ENCODE measurements around the genes UPF3B, RHOXF2B, ATP1B4, CT47A4 and CT47A2.

- PRO-cap: no peak
These were observed 4.7 kb upstream of the SOWAHD start for GRCh38 chrX:119753616-119754205.

GRCh38 chrX:119759100-119759264, 594 bp downstream of the SOWAHD start:
- PRO-cap: no peak

DNA sequence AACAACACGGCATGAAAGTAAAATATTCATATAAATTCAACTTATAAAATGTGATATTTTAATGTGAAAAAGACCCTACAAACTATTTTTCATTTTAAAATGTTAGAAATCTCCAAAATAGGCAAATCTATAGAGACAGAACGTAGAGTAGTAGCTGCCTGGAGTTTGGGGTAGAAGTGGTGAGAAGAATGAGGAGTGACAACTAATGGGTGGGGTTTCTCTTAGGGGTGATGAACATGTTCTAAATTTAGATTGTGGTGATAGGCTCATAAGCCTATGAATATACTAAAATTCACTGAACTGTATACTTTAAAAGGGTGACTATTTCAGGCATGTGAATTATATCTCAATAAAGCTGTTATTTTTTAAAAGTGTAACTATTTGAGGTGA, 7.3 kb downstream of the UPF3B start:
- PRO-cap: unidirectional peak, plus-strand start at position 175 of the sequence

DNA sequence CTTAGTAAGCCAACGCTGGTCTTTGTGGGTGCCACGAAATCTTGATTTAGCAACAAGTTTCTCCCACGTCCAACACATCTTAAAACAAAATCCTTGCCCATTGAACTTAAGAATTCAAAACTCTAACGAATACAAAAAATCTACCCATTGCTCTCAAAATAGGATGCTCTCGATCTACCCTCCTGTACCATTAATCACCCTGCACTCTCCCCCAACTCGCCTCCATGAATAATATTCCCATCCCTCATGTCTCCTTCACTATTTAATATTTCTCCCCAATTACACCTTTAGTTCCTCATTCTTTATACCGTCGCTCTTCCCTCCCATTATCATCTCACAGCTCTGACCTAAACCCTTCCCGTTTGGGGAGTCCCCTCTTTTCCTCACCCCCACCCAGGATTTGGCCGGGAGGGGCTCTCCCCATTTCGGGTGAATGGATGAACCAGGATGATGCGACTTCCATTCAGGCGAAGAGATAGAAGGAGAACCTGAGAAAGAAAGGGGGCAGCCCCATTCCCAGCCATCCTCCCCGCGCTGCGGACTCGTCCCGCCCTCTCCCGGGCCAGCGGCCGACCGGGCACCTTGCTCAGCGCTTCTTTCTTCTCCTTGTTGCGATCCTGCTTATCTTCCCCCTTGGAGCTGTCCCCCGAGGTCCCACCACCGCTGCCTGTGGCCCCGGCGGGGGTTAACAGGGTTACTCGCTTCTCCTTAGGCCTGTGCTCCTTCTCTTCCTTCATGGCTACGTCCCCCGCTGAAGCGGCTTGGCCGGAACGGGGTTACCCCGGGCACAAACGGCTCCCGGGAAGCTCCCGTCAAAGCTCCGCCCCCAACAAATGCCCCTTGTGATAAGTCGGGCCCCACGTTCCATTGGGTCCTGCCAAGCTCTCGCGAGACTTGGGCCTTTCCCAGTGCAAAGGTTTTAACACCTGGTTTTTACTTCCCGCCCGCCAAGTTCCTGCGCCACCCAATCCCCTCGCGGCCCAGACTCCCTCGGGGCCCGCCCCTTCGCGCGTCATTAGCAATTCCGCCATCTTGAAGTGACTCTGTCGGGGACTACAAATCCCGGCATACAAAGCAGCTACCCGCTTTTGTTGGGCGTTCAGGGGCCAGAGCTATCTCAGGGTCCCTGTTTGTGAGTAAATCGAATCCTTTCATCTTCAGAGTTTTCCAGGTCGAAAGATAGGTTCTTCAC, at the start of gene UPF3B:
Gene UPF3B, minus strand, starts transcription at position 772 of the 1,192 bp plus-strand sequence.
- PRO-cap: bidirectional peak, plus-strand start at position 1,085 of the sequence, minus-strand start at position 842 of the sequence

DNA sequence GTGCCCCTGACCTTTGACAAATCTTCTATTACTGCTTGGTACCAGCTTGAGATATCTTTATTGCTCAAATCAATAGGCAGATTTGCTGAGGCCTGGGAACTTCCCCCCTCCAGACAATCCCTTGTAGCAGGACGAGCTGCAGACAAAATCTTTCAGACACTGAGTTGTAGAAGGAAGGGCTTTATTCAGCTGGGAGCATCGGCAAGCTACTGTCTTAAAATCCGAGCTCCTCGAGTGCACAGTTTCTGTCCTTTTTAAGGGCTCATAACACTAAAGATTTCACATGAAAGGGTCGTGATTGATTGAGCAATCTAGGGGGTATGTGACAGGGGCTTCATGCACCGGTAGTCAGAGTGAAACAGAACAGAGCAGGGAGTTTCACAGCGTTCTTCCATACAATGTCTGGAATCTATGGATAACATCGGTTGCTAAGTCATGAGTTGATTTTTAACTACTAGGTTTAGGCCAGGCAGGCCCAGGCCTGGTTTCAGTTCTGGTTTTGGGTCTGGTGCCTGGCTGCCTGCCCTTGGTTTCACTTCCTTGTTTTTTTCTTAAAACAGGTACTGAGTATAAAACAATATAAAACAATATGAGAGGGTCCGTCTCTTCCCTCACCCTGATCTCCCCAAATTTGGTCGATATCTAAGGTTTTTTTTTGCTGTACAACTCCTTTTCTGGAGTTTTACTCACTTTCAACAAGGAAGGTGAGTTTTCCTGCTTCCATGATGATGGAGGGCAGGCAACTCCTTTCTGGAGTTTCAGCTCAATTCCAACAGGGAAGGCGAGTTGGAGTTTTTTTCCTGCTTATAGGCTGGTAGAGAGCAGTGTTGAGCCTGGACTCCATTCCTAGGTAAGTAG, 41.6 kb downstream of the RHOXF2B start:
- PRO-cap: no peak

DNA sequence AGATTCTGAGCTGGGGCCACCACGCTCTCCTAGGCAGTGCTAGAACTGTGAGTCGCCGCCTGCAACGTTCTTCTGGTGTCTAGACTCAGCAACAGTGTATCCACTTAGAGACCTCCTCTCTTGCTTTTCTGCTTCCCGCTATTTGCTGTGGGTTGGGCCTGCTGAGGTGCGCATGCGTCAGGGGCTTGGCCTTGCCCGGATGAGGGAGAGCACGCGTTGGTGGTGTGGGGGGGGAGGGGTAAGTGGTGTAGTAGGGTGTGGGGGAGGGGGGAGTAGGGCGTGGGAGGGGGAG, at the start of gene RHOXF2B:
Gene RHOXF2B, minus strand, starts transcription at position 102 of the 292 bp plus-strand sequence.
- PRO-cap: no peak

GRCh38 chrX:120120068-120120669, 4.5 kb upstream of the RHOXF1 start:
- PRO-cap: no peak

GRCh38 chrX:120259857-120260056, 9.1 kb downstream of the ZBTB33 start:
- PRO-cap: no peak

- PRO-cap: no peak
These were observed at the start of gene ATP1B4 for GRCh38 chrX:120361736-120362172. TSS of gene ATP1B4 (plus strand) at chrX:120362089.

DNA sequence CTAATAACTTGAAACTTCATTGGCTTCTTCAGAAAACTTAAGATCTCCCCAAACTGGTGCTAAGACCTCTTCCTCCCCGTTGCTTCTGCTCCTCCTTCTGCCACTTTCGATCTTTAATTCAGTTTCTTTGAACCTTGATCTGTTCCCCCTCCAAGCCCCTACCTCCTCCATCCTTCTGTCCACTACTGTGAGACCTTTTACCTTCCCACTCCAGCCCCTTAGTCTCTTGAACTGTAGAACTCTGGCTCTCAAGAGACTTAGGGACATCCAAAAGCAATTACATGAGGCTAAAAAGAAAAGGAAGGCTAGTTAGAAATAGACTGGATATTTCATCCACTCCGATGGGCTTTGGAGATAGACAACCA, 45.0 kb upstream of the LAMP2 start:
- PRO-cap: no peak

DNA sequence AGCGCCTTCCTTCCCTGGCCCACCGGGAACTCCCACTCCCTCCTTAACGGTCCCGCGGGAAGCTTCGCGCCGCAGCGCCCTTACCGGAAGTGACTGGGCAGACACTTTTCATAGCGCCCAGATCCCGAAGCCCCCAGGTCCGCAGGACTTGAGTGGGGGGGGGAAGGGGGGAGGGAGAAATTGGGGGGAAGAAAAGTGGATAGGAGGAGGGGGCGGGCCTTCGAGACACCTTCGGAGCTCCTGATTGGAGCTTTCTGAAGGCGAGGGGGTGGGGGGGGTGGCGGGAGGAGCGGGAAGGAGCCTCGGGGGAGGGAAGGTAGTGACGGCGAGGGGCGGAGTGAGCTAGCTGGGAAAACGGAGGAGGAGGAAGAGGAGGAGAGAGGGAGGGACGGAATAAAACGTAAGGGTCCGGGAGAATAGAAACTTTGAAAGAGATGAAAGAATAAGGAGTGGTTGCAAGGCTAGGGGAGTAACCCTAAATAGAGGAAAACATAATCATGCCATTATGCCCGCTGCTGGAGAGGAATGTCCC, 592 bp upstream of the CUL4B start:
- PRO-cap: bidirectional peak, plus-strand start at position 428 of the sequence, minus-strand start at position 95 of the sequence

DNA sequence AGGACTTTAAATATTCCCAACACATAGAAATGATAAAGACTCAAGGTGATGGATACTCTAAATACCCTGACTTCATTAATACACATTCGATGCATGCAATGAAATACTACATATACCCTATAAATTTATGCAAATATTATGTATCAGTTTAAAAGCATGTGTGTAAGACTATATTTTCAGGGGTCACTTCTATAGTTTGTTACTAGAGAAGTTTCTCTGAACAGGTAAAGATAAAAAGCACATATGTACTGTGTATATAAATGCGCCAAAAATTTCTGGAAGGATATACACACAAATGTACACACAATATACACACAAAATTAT, 14.7 kb upstream of the MCTS1 start:
- PRO-cap: no peak

DNA sequence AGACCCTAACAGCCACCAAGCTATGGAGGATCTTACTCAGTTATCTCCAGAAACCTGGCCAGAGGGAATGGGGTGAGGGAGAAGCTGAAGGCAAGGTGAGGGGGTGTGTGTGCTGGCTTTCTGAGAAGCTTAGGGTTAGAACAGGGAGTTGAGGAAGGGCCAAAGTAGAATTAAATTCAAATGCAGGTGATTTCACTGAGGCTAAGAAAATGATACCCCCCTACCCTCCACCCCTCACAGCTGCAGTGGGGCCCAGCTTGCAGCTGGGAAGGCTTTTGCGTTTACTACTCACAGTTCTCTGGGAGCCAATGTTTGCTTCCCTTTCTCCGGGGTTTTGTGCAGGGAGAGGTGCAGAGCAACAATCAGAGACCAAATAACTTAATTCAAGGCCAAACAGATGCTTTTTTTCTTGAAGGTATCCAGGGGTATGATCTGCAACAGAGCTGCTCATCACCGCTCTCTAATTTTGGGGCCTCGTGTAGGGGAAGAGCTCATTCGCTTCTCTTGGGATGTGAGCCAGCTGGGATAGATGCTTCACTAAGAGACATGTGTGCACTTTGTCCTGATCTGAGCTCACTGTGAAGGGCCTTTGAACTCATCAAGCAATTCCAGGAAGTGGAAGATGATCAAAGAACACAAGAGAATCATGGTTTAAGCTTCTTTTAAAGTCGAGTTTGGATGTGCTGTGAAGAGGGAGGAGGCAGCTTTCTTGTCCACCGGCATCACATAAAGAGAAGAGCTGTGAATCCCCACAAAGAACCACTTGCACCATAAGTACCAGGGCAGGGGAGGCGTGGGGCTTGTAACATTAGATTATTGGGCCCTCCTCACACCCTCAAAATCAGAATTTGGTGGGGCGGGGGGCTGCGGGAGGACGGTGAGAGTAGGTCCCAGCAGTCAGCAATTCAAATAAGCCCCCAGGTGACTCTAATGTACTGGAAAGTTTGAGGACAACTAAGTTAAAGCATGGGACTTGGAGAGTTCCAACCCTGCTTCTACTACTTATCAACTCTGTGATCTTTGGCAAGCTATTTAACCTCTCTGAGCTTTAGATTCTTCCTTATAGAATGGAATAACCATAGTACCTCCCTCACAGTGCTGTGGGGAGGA, 122.8 kb upstream of the C1GALT1C1 start:
- PRO-cap: no peak

DNA sequence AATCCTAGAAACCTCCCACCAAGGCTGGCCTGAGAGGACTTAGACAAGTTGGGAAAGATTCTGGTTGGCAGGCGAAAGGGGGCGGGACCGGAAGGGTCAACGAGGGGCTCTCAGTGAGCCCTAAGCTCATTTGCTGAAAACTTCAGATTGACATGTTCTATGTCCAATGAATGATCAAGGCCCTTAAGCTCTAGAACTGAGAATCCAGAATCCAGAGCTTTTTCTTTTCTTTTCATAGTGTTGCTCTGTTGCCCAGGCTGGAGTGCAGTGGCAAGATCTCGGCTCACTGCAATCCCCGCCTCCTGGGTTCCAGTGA, at the start of gene CT47A4:
Gene CT47A4, minus strand, starts transcription at position 69 of the 316 bp plus-strand sequence.
- PRO-cap: no peak

DNA sequence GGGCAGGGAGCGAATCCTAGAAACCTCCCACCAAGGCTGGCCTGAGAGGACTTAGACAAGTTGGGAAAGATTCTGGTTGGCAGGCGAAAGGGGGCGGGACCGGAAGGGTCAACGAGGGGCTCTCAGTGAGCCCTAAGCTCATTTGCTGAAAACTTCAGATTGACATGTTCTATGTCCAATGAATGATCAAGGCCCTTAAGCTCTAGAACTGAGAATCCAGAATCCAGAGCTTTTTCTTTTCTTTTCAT, at the start of gene CT47A2:
Gene CT47A2, minus strand, starts transcription at position 81 of the 248 bp plus-strand sequence.
- PRO-cap: no peak

DNA sequence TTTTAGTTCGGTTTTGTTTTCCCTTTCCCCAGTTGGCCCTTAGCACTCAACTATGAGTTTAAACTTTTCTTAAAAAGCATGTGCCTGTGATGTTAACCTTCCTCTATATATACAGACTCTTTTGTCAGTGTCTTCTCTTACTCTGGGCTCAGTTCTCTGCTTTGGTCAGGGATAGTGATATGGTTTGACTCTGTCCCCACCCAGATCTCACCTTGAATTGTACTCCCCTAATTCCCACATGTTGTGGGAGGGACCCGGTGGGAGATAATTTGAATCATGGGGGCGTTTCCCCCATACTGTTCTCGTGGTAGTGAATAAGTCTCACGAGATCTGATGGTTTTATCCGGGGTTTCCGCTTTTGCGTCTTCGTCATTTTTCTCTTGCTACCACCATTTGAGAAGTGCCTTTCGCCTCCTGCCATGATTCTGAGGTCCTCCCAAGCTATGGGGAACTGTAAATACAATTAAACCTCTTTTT, 144.3 kb downstream of the GLUD2 start:
- PRO-cap: no peak

DNA sequence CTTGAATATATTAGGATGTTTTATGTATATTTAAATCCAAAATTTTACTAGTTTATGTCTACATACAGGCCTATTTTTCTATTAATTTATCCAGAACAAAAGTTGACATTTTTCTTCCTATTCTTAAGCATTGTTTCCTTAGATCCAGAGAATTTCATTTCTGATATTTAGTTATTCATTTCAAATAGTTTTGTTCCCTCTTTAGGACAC, 969.7 kb downstream of the GLUD2 start:
- PRO-cap: no peak

- PRO-cap: no peak
These were observed 762.3 kb upstream of the GRIA3 start for GRCh38 chrX:122421818-122422122.

DNA sequence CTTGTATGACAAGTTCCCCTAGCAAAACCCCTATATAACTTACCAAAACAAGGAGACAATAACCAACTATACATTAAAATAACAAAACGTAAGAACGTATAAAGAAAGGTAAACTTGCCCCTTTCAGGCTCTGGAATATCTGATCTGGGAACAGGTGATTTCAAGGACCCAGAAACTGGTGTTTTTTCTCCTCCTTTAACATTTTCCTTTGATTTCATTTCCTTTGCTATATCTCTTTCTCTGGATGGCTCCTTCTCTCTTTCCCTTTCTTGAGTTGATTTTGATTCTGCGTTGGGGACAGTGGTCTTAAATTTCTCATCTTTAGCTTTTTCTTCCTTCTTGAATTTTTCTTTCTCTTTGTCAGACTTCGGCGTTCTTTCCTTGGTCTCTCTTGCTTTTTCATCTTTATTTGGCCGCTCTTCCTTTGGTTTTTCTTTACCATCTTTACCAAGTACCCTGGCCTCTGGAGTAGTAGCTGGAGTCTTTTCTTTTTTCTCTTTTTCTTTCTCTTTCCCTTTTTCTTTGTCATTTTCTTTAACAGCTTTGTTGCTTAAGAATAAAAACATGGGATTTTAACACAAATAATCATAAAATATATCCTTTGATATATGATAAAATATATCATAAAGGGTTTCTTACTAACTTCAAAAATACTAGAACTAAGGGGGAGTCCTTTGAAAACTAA, 111.7 kb downstream of the THOC2 start:
- PRO-cap: no peak

GRCh38 chrX:123648449-123648987, 84.3 kb downstream of the THOC2 start:
- PRO-cap: no peak